A172 (cell line): ENCODE measurements around a stretch of chr9.

DNA sequence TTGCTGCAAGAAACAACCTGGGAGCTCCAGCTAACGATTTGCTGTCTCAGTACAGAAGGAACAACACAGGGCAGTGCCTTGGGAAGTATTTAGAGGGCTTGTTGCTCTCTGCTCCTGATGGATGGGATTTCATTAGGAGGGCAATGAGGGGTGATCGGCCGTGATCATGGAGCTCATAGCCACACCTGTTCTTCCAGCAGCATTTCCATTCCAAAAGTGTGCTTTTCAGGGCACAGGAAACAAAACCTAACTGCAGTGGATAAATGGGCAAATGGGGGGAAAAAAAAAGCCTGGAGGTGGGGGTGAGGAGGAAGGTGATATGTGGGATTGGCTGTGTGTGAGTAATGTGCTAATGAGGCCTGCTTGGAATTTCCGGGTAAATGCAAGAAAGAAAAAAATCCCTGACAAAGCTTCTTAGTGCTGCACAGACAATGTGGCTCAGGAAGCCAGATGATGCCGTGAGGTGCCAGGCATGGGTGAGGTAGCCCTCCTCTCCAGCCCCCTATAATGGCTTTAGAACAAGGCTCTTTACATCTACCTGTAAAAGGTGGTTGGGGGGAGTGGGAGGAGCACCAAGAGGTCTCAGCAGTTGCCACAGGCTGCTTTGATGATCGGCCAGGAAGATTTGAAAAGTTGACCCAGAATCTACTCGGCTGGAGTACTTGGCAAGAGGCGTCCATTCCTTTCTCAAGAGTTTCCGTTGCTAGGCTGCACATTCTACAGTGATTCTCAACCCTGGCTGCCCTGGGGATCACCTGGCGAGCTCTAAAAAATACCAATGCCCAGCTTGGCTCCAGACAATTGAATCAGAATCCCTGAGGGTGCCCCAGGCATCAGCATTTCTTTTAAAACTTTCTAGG is 139.6 kb upstream of the KLF9 start:
- RAMPAGE, long total RNA: no peak

- RAMPAGE, long total RNA: no peak
Measured at GRCh38 chr9:70601377-70601994, 187.0 kb upstream of the KLF9 start.

GRCh38 chr9:70601995-70602322 is 187.5 kb upstream of the KLF9 start:
- RAMPAGE, long total RNA: no peak

GRCh38 chr9:70672134-70672602 is 257.7 kb upstream of the KLF9 start:
- RAMPAGE, long total RNA: no peak

GRCh38 chr9:71642070-71642514 is 126.2 kb downstream of the CEMIP2 start:
- RAMPAGE, long total RNA: no peak

- RAMPAGE, long total RNA: no peak
Measured at GRCh38 chr9:71692198-71692814, 76.0 kb downstream of the CEMIP2 start.

GRCh38 chr9:71734841-71735186 is 33.5 kb downstream of the CEMIP2 start:
- RAMPAGE, long total RNA: no peak

DNA sequence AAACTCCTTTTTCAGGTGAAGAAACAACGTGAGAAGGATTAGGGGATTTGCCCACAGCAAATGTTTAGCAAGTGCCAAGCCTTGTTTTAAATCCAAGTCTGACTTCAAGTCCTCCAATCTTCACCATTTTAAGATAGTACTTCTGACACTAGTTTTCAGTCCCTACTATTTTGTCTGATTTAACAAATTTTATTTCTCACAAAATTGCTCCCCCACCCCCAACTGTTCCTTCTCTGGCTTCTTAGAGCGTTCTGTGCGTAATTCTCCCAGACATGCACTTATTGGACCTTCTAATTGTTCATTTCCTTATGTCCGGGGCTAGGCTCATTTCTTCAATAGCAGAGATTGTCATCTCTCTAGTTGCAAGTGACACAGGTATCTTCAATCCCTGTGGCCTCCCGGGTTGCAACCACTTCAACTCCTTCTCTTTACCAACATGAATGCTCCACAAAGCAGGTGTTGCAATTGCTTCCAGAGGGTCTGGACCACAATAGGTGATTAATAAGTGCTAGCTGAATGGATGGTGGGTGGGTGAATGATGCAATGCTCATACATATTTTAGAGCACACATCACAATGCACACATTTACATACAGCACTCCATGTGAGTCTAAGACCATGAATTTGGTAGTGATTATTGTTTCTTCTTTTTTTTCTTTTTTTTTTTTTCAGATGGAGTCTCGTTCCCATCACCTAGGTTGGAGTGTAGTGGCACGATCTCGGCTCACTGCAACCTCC is 2.7 kb downstream of the CEMIP2 start:
- RAMPAGE, long total RNA: no peak

DNA sequence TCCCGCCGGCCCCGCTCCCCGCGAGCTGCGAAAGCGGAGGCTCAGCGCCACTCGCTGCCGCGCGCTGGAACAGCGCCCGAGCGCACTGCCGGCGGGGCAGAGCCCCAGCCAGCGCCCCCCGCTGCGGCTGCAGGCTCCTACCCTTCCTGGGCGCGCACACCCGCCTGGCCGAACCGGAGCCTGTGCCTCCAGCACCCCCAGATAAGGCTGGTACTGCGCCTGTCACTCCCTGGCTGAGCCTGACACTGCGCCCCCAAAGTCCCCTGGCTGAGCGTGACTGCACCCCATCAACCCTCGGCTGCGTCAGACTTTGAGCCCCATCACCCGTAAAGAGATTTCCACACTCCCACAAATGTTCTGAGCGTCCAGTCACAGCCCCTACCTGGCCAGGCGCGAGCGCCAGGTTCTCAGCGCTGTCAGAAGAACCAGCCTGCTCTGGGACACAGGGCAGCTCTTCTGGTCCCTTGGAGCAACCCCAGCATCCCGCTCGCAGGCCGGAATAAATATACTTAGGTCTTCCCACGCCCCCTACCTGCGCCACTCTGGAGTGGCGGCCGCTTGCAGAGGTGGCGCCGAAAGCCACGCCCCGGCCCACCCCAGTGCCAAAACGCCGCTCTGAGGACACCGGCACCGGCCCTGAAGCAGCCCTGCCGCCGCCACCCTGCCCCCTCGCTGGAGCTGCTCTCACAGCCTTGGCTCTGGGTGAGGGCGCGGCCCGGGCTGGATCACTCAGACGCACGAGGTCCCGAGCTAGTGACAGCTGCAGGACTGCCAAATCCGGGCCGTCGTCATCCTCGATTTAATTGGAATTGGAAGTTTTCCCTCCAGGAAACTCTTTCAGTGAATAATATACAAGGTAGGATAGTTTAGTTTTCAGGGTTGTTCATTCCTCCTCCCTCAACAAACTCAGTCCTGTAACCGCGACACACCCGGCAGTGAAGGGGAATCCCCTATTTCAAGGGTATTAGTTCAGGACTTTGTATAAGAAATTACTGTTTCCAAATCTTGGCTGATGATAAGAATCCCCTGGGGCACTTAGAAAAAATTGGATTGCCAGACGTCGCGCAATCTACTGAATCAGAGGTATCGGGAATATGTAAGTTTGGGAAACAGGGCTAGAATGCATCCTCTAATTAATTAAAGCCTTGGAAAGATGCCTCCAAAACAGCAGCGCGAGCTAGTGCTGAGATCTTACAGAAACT is 1.1 kb upstream of the CEMIP2 start:
- RAMPAGE, long total RNA: no peak

- RAMPAGE, long total RNA: no peak
Measured at GRCh38 chr9:71795283-71795974, 27.1 kb upstream of the CEMIP2 start.

DNA sequence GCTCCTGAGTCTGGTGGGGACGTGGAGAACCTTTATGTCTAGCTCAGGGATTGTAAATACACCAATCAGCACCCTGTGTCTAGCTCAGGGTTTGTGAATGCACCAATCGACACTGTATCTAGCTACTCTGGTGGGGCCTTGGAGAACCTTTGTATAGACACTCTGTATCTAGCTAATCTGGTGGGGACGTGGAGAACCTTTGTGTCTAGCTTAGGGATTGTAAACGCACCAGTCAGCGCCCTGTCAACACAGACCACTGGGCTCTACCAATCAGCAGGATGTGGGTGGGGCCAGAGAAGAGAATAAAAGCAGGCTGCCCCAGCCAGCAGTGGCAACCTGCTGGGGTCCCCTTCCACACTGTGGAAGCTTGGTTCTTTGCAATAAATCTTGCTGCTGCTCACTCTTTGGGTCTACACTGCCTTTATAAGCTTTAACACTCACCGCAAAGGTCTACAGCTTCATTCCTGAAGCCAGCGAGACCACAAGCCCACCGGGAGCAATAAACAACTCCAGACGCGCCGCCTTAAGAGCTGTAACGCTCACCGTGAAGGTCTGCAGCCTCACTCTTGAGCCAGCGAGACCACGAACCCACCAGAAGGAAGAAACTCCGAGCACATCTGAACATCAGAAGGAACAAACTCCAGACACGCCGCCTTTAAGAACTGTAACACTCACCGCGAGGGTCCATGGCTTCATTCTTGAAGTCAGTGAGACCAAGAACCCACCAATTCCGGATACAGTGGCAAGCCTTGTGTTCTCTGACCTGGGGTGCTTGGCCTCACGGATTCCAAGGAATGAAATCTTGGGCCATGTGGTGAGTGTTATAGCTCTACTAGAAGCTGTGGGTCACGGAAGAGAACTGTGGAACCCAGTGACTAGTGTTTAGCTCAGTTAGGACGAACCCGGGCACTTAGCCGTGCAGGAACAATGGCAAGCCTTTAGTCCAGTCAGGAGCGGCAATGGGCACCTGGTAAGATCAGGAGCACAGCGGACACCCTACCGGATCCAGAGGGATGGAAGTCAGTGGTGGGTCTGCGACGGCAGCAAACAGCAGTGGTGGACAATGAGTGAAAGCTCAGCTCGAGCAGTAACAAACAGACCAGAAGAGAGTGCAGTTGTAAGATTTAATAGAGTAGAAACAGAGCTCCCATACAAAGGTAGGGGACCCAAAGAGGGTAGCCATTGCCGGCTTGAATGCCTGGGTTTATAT is 53.0 kb downstream of the C9orf85 start:
- RAMPAGE, long total RNA: no peak

DNA sequence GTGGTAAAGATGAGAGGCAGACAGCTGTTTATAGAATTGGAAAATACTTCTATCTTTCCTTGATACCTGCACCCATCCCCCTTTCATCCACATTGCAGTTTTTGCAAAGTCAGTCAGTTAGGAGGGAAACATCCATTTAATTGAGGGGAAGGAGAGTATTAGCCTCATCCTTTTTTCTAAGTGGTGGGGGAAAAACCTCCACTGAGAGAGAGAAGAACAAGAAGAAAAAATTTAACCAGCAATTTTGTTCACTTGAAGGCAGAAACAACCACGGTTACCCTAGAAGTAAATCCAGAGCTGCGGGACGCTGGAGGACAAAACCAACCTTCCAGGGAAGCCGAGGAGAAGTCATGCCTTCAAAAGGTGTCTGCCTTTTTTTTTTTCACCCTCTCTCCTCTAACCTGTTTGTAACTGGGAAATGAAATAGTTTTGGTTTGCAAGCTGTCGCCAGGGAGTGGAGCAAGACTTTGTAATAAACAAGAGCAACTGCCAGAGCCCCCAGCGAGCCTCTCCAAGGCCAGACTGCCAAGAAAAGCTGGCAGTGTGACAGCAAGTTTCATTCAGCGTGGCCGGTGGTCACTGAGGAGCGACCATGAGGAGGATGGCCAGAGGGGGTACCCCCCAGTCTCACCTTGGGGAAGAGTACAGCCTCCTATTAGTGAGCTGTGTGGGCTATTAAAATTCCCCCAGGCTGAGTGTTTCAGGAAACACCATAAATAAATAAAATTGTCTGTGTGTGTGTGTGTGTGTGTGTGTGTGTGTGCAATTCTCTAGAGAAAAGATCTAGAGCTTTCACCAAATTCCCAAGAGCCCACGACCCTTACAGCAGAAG is 50.1 kb downstream of the ZFAND5 start:
- RAMPAGE, long total RNA: no peak

- RAMPAGE, long total RNA: no peak
Measured at GRCh38 chr9:72355305-72355763, 9.7 kb downstream of the ZFAND5 start.

DNA sequence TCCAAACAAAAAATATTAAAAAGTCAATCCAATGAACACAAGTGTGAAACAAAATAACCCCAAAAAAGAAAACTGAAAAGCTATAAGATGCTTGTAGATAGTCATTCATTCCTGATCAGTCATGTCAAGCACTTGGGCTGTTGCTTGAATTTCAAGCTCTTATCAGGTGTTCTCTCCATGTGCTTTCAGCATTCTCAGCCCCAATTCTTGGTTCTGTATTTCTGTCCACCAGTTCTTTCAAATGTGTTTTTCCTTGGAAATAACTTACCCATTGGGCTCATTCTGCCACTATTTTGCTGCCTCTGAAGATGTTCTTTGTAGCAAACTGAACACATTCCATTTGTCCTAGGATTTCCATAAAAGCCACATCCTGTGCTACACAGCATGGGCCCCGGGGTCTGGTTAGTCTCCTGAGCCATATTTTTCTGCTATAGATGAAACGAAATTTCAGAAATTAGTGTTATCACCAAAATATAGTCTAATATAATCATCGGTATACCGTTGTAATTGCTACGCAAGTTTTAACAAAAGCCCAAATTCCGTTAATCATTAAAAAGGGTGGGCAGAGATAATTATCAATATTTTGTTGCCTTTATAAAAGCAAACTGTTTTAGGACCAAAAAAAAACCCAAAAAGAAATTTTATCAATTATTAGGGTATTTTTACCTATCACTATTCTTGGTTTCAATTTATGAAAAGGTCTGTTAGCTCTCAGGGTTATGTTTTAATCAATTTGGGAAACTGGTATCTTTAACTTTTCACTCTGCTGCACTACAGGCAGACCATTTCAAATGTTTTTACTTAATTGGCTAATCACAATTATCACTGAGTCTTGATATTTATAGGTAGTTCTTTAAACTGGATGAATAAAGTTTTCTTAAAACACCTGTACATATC is 4.4 kb downstream of the ZFAND5 start:
- RAMPAGE, long total RNA: no peak

- RAMPAGE, long total RNA: no peak
Measured at GRCh38 chr9:72455089-72455704, 66.2 kb upstream of the TMC1 start.

DNA sequence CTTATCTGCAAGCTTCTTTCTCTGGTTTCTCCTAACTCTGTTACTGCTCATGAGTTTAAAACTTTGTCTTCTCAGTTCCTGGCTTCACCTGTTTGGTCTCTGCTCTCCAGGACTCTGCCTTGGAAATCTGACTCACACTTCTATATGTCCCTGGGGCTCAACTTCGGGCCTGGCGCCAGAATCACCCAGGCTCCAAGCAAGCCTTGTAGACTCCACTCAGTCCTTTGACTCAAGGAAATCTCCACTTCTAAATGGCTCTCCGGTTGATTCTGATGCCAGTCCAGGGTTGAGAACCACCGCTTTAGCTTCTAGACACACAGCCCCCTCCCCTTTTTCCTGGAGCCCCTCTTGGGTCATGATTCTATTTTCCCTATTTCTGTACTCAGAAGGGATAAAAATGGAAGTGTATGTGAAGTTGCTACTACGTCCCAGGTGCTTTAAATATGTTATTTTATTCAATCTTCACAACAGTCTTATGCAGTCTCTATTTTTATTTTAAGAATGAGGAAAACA is 57.9 kb downstream of the TMC1 start:
- RAMPAGE, long total RNA: no peak

DNA sequence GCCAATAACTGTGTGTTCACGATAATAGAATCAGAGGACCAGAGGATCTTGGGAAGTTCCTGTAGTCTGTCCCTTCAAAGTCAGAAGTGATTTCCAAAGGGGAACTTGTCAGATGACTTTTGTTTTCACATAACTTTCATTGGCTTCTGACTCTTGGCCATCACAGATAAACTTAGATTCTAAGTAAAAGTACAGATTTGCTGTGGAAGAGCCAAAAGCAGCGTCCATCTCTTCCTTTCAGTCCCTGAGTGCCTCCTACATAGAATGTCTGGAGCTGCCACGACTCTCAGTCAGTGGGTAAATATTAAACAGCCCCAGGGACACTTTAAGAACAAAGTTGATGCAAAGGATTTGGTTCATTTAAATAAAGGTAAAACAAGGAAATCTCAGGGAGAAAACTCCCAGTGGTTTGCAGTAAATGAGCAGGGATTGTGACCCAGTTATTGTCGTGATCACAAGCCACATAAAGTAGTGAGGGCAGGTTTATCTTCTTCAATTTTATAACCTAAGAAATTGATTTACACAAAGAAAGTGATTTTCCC is 125.3 kb downstream of the ALDH1A1 start:
- RAMPAGE, long total RNA: no peak

- RAMPAGE, long total RNA: no peak
Measured at GRCh38 chr9:73152859-73153648, 1.4 kb downstream of the ANXA1 start.

DNA sequence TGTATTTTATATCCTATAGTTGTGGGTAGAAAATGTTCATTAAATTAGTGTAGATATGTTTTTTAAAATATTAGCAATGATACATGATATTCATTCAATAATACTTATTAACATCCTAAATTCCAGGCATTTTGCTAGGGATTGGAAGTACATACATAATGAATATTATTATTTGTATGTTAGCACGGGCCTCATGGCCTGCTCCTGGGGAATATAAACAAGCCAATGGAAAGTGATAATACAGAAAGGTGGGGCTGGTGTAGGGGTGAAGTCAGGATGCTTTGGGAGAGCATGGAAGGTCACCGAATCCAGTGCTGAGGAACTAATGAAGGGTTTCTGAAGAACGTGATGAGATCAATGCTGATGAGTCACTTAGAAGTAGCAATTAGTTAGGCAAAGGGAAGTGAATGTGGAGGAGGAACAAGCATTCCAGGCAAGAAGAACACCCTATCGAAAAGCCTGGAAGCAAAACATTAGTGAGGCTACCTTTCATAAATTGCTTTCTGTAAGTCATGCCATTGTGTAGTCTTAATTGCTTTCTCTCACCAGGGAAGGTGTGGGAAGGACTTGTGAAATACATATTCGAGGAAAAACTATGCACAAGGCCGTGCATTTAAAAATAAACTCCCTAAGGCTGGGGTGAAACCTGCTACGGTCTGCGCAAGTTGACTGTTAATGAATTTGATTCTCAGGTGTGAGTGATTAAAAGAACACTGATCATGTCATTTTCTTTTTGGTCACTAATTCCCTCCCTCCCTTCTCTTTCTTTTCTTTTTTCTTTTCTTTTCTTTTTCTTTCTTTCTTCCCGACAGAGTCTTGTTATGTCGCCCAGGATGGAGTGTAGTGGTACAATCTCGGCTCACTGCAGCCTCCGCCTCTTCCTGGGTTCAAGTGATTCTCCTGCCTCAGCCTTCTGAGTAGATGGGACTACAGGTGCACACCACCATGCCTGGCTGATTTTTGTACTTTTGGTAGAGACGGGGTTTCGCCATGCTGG is 2.3 kb downstream of the ANXA1 start:
- RAMPAGE, long total RNA: no peak

GRCh38 chr9:73215227-73215728 is 63.6 kb downstream of the ANXA1 start:
- RAMPAGE, long total RNA: no peak